Cardiac ventricle fibroblast (primary cell): ENCODE data around the genes COLEC12, TYMS and YES1.

DNA sequence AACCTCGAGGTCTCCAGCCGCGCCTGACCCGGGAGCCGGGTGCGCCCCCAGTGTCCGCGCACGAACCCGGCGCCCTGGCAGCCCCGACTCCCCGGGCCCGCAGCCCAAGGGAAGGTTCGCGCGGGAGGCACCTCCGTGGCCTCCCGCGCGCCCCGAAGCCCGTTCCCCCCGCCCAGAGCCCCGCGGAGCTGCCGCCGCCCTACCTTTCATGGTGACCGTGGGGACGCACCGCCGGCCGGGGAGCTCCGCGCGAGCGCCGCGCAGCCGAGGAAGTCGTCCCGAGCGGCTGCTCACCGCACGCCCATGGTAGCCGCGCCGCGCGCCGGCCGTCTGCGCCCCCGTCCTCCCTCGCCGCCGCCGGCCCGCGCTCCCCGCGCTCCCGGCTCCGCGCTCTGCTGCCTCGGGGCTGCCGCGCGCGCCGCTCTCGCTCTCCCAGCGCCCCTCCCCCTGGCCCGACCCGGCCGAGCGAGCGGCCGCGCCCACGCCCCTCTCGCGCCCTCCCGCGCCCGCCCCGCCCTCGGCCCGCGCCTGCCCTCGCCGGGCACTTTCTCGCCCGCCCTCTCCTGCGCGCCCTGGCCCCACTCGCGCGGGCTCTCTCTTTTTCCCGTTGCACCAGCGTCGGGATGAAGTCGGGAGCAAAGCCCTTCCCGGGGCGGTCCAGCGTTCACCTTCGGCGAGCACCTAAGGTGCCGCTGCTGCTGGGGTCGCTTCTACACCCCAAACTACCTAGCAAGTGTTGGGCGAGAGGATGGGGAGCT lies at the start of gene COLEC12:
TSS of gene COLEC12 (minus strand) at position 397 of the 758 bp plus-strand sequence.
- RAMPAGE, long total RNA = no peak

DNA sequence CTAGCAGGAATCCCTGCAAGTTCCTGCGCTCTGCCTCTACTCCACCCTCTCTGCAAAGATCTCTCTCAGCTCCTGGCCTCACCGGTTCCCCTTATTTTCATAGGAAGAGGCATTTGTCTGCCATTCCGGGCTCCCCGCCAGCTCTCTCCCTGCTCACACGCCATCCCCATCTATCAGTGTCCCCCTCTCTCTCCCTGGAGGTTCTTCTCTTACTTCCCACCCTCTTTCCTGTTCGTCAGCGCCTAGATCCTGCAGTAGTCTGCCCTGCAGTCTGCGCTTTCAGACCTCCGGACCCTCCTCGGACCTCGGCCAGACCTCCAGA lies 13.7 kb upstream of the COLEC12 start:
- RAMPAGE, long total RNA = no peak

GRCh38 chr18:657444-658493 lies at the start of gene TYMS:
Gene TYMS, plus strand, starts transcription at chr18:657653.
- RAMPAGE, long total RNA = no peak

GRCh38 chr18:668013-669366 lies 11.0 kb downstream of the TYMS start:
- RAMPAGE, long total RNA = no peak

GRCh38 chr18:812183-812822 lies at the start of gene YES1:
Gene YES1, minus strand, starts transcription at chr18:812242.
- RAMPAGE, long total RNA = start-site peak on the minus strand at chr18:812236-812337, 35 and 32 reads in 2 replicates

DNA sequence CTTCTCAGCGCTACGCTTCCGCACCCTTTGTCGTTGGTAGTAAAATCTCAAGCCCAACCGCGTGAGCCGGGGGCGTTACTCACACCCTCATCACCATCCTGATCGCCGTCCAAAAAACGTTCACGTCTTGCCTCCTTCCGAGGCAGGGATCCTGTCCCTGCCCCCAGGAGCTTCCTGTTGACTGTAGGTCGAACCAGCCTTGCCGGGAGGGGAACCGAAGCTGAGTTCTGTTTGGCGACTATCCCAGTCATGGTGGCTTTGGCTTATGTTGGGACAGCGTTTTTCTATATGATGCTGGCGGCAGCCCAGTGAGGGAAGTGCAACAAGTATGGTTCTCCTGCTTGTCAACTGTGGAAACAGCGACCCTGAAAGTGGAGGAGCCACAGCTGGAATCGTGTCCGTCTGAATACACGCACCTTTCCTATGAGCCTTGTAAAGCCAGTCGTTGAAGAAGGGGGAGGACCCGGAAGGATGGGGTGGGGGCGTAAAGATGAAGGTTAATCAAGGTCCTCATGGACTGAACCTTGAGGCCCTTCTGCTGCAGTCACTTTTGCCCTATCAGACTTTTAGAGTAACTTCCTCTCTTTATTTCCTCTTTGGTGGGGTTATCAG lies 887 bp upstream of the YES1 start:
- RAMPAGE, long total RNA = no peak

GRCh38 chr18:907136-908019 lies 2.7 kb downstream of the ADCYAP1 start:
- RAMPAGE, long total RNA = no peak

DNA sequence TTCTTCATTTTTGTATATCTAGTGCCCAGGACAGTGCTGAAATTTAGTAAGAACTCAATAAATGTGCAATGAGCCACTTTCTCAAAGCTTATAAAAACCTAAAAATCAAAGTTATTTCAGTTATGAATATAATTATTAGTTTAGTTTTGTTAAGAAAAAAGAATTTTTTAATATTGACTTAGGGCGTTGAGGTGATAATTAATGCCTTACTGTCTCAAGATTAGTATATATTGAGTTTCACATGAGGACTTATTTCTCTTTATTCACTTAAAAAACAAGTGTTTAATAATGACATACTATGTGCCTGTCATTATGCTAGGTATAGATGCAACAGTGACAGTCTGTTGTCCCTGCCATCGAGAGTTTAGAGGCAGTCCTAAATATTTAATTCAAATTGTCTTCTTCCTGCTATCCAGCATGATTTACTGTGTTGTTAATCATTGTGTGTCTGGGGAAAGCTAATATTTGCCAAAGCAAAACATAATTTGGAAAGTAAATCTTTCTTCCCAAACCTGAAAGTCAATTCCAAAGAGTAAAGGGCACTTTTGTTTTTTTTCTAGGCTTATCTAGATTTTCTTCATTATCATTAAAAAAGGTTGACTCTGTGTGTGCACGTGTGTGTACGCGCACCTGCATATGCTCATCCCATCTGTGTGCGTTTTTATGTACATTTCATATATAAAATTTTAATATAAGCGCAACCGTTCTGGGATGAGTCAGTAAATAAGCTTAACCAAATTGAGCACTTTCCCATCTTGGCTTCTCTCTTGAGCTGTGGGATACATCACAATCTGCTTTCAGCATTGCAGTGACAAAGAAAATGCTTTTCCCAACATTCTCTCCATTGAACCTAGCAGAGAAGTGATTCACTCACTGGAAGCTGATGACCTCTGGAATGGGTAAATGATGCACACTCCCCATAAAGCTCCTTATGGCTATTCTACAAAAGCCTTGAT lies 488.2 kb downstream of the ADCYAP1 start:
- RAMPAGE, long total RNA = no peak

DNA sequence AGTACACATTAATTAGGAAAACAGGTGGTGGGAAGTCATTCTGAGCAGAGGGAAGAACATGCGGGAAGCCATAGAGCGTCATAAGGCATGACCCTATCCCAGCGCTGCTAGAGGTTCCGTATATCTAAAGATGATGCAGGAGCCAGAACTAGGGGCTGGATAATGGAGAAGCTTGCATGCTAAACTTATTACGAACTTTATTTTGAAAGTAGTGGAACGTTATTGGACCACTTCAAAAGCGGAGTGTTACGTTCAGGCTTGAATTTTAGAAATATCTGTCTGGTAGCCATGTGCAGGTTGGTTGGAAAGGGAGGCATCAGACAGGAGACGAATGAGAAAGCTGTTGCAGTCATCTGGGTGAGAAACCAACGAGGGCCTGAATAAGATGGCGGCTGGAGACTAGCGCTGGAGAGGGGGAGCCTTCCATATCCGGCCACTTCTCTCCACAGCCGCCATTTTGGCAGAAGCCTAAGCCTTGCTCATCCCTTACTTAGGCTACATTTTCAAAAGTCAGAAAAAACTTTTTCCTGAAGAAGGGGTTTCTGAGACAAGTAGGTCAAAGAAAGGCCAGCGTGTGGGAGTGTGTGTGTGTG lies 220.8 kb downstream of the METTL4 start:
- RAMPAGE, long total RNA = no peak

- RAMPAGE, long total RNA = no peak
These were observed 55.2 kb downstream of the METTL4 start for GRCh38 chr18:2515823-2516742.

DNA sequence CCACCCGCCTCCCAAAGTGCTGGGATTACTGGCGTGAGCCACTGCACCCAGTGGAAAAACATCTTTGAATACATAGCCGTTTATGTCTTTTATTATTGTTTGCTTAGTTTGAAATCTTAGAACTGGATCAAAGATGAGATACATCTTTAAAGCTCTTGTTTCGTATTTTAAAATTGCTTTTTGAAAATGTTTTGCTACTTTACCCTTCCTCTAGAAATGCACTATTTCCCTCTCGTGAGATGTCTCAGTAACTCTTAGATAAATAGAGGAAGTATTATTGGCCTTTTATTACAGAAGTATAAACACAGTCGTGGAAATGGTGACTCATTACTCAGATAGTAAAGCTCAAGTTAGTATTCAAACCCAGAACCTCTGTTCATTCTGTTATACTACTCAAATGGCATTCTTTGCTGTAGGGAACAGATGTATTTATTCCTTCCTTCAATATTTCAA lies 2.5 kb downstream of the SMCHD1 start:
- RAMPAGE, long total RNA = no peak

DNA sequence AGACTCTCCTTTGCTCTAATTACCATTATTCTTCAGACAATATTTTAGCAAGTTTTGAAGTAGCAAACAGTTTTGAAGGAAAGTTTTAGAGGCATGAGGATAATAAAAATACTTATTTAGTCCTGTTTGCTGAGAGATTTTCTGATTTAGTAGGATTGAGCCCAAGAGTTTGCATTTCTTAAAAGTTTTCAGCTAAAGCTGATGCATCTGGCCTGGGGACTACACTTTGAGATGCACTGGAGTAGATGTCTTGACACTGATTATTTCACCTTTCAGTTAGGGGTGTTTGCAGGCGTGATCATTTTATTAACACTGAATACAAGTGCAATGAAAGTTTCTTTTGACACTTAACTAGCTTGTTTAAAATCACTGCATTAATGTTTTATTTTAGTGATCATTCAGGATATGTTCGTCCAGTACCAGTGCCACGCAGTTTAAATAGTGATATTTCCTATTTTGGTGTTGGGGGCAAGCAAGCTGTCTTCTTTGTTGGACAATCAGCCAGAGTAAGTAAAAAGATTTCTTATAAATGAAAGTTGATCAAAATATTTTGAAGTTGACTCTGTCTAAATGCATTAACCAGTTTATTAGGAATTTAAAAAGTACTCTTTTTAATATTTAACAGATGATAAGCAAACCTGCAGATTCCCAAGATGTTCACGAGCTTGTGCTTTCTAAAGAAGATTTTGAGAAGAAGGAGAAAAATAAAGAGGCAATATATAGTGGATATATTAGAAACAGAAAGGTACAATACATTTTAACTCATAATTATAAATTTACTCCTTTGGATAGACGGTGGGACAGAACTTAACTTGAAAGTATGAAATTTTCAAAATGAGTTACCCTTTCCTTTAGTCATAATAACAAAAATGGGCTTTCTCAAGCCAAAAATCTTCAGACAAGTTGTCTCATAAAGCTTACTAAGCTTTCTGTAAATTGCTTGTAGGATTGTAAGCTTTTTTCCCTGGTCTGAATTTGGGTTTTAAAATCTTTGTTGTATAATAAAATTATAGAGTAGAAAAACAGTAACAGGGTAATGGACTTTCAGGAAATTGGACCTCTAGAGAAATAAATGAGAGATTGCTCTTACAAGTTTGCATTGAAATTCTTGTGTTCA lies 32.8 kb downstream of the SMCHD1 start:
- RAMPAGE, long total RNA = no peak

DNA sequence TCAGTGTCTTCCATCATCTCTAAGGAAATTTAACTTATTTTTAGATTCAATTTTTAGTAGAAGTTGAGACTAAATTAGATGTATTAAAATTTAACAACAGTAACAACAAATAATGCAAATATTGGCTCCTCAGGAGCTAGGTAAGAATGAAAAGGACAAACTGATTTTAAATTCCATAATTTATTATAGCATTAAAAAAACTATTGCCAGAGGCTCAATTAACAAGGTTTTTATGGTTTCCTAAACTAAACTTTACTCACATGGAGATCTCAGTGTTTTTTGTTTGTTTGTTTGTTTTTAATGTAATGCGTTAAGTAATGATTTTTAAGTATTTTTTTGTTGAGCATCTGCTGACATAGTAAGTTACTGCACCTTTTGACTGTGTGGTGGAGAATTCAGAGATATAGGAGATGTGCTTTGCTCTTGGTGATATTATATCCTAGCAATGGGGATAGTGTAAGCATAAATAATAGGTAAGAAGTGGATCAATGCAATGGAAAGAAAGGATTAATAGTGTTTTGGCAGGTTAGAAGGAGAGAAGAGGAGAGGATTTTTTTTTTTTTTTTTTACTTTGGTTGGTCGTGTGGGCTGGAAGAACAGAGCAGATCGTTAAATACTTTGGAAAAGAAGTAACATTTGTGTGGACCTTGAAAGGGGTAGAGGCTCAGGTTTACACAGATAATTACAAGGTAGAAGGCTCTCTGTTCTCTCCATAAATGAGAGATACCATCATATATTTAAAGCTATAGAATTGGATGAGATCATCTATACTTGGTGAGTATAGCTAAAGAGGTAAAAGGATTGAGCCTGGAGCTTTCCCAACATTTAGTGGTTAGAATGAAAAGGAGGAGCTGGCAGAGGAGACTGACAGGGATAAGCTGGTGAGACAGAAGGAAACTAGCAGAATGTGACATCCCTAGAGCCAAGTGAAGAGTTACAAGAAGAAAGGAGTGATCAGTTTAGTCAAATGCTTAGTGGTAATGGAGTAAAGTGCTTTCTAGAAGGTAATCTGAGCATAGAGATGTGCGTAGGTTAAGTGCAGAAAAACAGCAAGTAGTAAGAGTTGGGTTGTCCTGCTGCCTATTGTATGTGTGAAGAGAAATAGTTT lies 48.9 kb downstream of the SMCHD1 start:
- RAMPAGE, long total RNA = no peak

GRCh38 chr18:2730771-2731502 lies 75.4 kb downstream of the SMCHD1 start:
- RAMPAGE, long total RNA = no peak

DNA sequence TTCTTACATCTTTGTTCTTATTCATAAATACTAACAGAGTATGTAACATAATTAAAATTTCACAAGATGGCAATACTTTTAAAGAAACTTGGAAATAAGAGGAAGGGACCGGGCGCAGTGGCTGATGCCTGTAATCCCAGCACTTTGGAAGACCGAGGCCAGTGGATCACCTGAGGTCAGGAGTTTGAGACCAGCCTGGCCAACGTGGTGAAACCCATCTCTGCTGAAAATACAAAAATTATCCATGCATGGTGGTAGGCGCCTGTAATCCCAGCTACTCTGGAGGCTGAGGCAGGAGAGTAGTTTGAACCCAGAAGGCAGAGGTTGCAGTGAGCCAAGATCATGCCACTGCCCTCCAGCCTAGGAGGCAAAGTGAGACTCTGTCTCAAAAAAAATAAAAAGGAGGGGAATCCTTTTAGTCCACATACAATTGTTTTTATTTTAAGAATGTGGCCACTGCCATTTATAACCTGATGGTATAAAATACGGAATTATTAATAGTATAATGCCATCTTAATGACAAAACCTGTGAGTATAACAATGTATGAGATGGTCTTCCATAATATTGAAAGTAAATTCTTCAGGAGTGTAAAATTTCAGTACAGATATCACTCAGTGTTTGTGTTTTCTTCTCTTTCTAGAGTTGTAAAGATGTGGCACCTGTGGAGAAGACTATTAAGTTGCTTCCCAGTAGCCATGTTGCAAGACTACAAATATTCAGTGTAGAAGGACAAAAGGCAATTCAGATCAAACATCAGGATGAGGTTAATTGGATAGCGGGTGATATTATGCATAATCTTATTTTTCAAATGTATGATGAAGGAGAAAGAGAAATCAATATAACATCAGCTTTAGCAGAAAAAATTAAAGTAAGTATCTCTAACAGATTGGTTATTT lies 76.3 kb downstream of the SMCHD1 start:
- RAMPAGE, long total RNA = no peak

- RAMPAGE, long total RNA = no peak
These were observed 79.5 kb downstream of the SMCHD1 start for GRCh38 chr18:2735066-2735402.

GRCh38 chr18:2881416-2882313 lies 34.9 kb downstream of the EMILIN2 start:
- RAMPAGE, long total RNA = no peak

DNA sequence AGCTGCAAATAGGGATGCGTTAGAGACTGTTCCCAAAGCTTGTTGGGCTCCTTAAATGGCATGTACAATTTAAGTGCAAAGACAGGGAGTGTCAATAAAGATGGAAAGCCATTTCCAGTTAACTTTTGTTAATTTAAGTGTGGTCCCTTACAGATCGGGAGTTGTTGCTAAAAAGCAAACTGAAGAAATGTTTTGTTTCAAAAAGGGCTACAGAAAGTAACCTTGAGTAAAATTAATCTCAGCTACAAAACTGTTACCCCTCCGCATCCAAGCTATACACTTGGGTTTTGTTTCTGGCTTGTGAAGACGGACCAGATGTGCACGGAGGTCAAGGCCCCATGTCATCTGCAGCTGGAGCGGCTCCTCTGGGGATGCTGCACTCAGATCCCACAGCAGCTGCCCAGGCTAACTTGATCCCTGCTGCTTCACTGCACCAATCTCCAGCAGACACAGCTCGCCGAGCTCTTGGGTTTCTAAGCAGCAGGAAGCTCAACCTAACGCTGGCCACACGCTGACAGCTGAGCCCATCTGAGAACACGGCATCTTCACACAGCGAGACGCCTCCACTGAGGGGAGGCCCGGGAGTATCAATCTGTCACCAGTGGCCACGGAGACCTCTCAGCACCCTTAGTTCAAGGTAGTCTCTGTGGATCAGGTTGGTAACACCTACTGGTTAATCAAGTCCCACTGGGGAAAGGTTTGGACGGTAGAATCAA lies 67.3 kb downstream of the EMILIN2 start:
- RAMPAGE, long total RNA = no peak

DNA sequence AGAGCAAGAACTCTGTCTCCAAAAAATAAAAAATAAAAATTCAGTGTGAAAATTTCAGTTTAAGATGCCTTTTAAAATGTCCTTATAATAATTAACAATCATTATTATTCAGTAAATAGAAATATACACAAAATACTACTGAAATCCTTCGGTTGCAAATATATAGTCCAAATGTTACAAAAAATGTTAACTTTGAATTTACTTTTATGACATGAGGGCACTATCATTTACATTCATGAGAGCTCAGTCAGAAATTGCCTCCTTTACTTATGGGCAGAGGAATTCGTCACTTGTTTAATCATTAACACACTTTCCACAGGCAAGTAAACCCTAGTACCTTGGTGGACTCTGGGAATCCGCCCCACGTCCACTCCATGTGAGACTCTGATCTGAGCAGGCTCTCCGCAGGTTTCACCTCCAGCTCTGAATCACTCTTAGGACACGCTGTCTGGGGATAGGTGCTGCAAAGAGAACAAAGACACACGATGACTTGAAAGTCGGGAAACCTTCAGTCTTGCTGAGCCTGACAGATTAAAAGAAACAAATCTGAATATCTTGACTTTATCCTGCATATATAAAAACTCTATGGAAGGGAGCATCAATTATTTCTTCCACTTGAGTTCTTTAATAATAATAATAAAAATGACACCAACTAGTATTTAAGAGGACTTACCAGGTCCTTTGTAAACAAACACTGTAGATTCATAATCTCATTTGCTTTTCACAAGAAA lies 73.6 kb downstream of the LPIN2 start:
- RAMPAGE, long total RNA = no peak

DNA sequence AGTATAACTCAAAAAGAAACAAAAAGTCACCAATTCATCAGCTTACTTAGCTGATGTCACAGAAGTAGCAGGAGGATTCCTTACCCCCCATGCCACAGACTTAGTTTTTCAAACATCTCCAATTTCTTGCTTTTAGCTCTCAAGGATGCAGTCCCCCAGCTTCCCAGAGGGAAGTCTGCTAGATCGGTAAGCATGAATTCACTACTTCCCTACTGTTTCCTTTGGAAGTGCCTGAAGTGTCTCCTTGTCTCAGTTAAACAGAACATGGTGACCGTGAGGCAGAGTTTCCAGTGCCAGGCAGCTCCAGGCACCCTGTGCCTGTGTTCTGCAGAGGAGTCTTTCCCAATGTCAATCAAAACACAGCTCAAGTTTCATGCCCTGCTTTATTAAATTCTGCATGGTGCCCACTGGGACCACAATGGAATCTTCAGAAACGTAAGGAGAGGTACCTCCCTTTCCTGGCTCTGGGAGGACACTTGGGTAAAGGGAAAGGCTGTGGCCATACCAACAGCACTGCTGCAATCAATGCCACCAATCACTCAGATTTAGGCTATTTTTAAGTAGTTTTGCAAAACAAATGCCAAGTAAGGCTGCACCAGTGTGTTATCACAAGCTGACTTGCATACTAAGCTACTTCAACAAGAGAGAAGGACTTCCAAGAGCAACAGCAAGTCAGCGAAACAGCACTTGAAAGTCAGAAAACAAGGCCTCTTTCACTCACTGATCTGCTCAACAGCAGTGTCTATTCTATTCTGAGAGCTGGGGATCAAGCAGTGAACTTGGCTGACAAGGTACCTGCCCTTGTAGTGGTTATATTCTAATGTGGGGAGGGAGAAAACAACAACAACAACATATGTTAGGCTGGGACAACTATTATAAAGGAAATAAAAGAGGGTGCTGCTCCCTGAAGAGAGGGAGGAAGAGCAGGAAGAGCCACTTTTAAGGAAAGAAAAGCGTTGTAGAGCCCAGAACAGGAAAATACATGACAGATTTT lies 15.0 kb downstream of the LPIN2 start:
- RAMPAGE, long total RNA = no peak